Upper lobe of left lung (tissue), 5 donors: ENCODE measurements around the genes EZR and FNDC1.

GRCh38 chr6:158801362-158802292 lies 17.5 kb downstream of the EZR start:
- PRO-cap, 2 experiments, result no peak in any of the 2 experiments
- RAMPAGE, long total RNA, 4 experiments, result no peak in any of the 4 experiments

DNA sequence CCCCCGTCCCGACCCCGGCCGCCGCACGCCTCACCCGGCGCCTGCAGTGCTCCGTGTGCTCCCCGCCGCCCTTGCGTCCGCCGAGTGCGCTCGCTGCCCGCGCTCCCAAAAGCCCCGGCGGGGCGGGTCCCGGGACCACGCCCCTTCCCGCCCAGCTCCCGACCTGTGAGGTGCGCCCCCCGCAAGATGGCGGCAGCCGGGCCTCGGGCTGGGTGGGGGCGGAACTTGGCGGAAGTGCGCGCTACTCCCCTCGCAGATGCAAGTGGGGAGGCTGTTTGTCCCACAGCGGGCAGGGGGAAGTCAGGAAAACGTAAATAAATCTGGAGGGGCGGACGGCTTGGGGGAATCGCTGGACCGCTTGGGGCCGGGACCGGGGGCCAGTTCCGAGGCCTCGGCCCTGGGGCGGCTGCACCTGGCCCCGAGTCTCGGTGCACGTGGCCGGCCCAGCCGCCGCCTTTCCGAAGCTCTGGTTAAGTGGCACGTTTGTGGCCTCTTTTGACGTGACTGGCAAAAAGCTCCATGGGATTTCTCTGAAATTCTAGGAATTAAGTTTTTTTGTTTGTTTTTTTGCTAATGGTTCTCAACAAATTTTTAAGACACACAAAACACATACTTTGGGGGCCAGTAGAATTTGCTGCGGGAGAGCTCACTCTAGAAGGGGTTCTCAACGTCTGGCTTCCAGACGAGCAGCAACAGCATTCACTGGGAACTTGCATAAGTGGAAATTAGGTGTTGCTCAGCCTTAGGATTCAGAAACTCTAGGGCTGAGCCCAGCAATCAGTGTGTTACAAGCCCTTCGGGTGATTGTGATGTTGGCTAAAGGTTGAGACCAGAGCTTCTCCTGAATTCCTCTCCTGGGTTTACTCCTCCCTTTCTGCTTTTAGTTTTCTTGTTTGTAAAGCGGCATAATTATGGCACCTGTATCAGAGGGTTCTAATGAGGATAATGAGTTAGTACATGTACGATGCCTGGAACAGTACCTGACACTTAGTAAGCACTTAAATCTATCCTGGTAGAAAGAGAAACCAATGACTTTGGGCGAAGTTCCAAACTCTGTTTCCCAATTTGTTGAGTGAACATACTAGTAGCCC lies at the start of gene EZR:
Gene EZR, minus strand, starts transcription at position 86 of the 1,091 bp plus-strand sequence.
- PRO-cap, 2 experiments, result peak in 2 of 2 experiments; most common plus-strand start position 184 of the sequence (in 1); most common minus-strand start position 82 of the sequence (in 2)
- RAMPAGE, long total RNA, 4 experiments, result start-site peak on the minus strand in 4 of 4 experiments, centred at positions 65 to 84 of the sequence, 20 to 1,978 reads per replicate

- PRO-cap, 2 experiments, result no peak in any of the 2 experiments
- RAMPAGE, long total RNA, 4 experiments, result no peak in any of the 4 experiments
Measured at GRCh38 chr6:159000629-159000966, 596 bp upstream of the RSPH3 start.

- PRO-cap, 2 experiments, result no peak in any of the 2 experiments
- RAMPAGE, long total RNA, 4 experiments, result no peak in any of the 4 experiments
Measured at GRCh38 chr6:159042047-159043076, 2.4 kb downstream of the TAGAP start.

- PRO-cap, 2 experiments, result no peak in any of the 2 experiments
- RAMPAGE, long total RNA, 4 experiments, result no peak in any of the 4 experiments
Measured at GRCh38 chr6:159068857-159069421, 24.1 kb upstream of the TAGAP start.

- PRO-cap, 2 experiments, result no peak in any of the 2 experiments
- RAMPAGE, long total RNA, 4 experiments, result no peak in any of the 4 experiments
Measured at GRCh38 chr6:159107249-159108172, 61.7 kb upstream of the FNDC1 start.

DNA sequence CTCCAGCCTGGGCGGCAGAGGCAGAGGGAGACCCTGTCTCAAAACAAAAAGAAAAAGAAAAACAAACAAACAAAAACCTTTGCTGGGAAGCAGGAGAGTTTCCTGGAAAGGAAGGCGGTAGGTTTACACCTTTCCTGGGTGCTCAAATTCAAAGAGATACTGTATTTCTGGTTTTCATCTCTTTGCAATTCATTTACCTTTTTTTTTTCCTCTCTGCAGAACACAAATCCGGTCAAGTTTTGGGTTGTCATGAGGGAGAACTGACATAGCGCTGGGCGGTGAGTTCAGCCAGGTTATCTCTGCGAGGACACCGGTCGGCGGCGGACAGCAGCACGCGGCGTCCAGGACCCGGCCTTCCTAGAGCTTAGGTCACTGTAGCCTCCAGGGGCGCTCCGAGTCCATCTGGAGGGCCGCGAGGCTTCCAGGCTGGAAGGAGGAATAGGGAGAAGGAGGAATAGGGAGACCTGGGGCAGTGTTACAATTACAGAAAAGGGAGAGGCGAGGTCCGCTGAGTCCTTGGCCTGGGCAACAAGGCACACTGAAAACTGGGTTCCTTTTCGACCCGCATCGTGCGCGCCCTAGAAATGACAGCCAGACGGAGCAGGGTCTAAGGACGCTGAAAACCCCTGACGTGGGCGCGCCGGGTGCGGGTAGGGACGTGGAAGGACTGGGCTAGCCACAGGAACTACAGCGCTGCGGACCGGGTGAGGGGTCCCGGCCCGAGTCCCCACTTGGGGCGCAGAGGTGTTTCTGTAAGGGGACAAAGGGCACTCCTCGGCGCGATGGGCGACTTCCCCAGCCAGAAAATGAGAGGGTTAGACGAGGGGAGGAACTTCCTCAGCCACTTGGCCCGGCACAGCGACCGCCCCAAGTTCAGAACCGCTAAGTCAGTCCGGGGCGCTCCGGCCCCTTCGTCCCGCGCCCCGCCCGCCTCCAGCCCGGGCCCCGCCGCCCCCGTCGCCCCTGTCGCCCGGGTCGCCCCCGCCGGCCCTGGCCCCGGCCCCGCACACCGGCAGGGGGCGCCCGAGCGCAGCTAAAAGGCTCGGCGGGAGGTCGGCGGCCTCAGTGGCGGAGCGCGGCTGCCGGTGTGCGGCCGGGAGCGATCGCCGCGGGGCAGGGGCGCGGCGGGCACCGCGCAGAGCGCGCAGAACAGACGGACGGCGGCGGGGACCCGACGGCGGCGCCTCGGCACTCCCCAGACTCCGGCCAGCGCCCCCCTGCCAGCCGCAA lies at the start of gene FNDC1:
Gene FNDC1, plus strand, starts transcription at position 1,065 of the 1,230 bp plus-strand sequence.
- PRO-cap, 2 experiments, result peak in 1 of 2 experiments; most common plus-strand start position 1,065 of the sequence (in 1)
- RAMPAGE, long total RNA, 4 experiments, result no peak in any of the 4 experiments

DNA sequence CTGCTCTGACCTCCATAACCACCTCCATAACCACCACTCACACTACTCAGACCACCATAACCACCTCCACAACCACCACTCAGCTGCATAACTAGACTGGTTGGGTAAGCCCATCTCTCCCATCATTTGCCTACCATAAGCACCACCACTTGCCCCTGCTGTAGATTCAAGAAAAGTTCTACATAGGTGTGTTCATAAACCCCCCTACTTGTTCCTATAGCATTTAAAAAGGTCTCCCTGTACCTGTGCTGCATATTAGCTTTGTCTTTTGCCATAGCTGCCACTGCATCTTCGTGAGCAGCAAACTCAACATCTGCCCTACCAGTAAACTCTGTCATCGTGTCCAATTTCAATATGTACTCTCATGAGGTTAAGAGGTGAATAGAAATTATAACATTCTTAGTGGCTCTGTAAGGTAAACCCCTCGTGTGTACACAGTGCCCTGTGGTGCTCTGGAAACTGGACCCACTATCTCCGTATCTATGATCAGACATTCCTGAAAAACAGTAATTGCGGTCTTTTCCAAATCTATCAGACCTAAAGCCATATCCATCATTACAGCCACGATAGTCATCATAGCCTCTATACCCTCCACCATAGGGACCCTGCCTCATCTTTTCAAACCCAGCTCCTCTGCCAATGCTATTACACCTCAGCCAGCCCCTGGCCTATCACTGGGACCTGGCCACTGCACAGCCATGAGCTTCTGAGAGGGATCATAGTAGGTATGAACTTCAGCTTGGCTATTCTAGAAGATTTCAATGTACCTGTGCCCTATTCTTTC lies 14.4 kb upstream of the WTAP start:
- PRO-cap, 2 experiments, result no peak in any of the 2 experiments
- RAMPAGE, long total RNA, 4 experiments, result no peak in any of the 4 experiments

- PRO-cap, 2 experiments, result no peak in any of the 2 experiments
- RAMPAGE, long total RNA, 4 experiments, result no peak in any of the 4 experiments
Measured at GRCh38 chr6:159732158-159732726, 4.9 kb downstream of the WTAP start.

GRCh38 chr6:159777313-159778309 lies 11.8 kb downstream of the TCP1 start:
- PRO-cap, 2 experiments, result no peak in any of the 2 experiments
- RAMPAGE, long total RNA, 4 experiments, result no peak in any of the 4 experiments

DNA sequence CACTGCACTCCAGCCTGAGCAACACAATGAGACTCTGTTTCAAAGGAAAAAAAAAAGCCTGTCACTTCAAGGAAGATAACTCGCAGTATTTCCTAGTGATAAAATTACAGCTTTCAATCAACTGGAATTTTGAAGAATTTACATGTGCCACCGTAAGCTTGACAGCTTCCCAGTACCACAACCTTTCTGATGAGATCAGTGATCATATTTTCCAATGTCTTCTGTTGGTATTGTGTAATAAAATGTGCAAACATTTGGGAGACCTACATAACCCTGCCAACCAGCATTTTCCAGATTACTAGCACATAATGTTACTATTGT lies 7.2 kb downstream of the PNLDC1 start:
- PRO-cap, 2 experiments, result no peak in any of the 2 experiments
- RAMPAGE, long total RNA, 4 experiments, result no peak in any of the 4 experiments

- PRO-cap, 2 experiments, result no peak in any of the 2 experiments
- RAMPAGE, long total RNA, 4 experiments, result no peak in any of the 4 experiments
Measured at GRCh38 chr6:160016217-160016833, 47.4 kb downstream of the IGF2R start.

GRCh38 chr6:160023749-160025091 lies 55.3 kb downstream of the IGF2R start:
- PRO-cap, 2 experiments, result no peak in any of the 2 experiments
- RAMPAGE, long total RNA, 4 experiments, result start-site peak on the plus strand in 3 of 4 experiments, at chr6:160024215-160024703 at its widest, 8 to 41 reads per replicate

DNA sequence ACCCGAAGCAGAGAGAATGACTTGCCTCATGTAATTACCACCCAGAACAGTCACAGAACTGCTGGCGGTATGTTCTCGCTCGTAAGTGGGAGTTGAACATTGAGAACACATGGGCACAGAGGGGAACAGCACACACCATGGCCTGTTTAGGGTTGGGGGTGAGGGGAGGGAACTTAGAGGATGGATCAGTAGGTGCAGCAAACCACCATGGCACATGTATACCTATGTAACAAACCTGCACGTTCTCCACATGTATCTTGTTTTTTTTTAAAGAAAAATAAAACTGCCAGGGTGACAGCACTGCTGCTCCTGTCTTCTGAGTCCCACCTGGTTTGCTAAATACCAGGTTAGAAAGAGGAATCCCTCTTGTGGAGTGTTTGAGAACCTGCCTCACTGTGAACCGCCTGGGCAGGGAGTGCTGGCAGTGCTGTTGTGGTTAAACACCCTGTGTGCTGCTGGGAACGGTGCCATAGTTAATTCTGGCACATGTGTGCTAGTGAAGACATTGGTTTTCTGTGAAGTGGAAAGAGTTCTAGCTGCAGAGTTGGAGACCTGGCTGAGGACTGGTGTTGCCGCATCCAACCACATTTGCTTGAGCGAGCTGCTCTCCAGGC lies 72.6 kb downstream of the IGF2R start:
- PRO-cap, 2 experiments, result no peak in any of the 2 experiments
- RAMPAGE, long total RNA, 4 experiments, result no peak in any of the 4 experiments

- PRO-cap, 2 experiments, result no peak in any of the 2 experiments
- RAMPAGE, long total RNA, 4 experiments, result no peak in any of the 4 experiments
Measured at GRCh38 chr6:160095708-160096138, 25.9 kb upstream of the SLC22A1 start.

- PRO-cap, 2 experiments, result no peak in any of the 2 experiments
- RAMPAGE, long total RNA, 4 experiments, result no peak in any of the 4 experiments
Measured at GRCh38 chr6:160123888-160124792, 2.5 kb downstream of the SLC22A1 start.

DNA sequence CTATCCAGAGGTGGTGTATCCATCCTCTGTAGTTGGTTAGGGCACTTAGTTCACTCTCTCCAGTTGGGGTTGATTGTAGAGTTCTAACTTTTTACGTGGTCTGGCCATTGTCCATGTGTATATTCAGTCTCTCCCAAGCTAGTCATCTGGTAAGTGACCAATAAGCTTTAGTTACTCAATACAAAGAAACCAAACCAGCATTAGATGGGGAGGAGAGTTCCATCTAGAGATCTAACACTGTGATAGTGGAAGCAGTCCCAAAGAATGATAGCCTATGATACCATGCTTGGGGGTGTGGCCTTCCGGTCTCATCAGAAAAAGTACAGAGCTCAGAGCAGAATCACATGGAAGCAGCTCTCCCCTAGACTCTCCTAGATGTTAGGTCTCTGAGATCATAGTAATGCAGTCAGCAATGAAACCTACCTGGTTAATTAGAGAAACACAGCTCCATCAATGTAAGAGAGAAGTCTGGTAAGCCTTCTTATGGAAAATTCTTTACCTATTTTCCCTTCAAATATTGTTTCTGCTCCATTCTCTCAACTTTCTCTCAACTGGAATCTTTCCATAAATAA lies 13.7 kb upstream of the SLC22A2 start:
- PRO-cap, 2 experiments, result no peak in any of the 2 experiments
- RAMPAGE, long total RNA, 4 experiments, result no peak in any of the 4 experiments

GRCh38 chr6:160386723-160387508 lies 38.7 kb downstream of the SLC22A3 start:
- PRO-cap, 2 experiments, result no peak in any of the 2 experiments
- RAMPAGE, long total RNA, 4 experiments, result no peak in any of the 4 experiments

GRCh38 chr6:160667718-160668226 lies 3.7 kb upstream of the LPA start:
- PRO-cap, 2 experiments, result no peak in any of the 2 experiments
- RAMPAGE, long total RNA, 4 experiments, result no peak in any of the 4 experiments

DNA sequence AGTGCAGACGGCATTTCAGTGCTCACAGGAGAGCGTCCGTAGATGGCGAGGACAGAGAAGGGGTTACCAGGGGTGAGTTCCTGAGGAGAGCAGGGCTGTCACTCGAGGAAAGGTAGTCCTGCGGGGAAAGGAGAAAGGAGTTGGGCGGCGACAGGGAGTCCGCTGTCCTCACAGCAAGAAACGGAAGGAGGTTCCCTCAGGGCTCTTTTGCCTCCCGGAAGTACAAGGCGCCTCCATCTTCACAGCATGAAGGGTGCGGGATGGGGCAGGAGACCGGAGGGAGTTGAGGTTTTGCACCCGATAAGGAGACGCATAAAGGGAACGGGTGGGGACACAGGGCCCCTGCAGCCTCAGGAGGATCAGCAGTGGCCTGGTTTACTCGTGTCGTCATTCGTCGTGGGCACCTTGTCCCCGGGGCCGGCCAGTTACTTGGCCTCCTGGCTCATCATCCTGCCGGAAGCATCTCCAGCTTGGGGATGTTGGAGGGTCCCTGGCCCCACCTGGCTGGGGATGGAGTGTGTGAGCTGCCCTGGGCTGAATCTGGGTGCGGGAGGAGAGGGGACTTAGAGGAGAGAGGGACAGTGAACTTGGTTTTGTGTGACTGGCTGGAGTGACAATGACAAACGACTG lies 65.4 kb upstream of the MAP3K4 start:
- PRO-cap, 2 experiments, result no peak in any of the 2 experiments
- RAMPAGE, long total RNA, 4 experiments, result no peak in any of the 4 experiments